Epidermal melanocyte (primary cell): Measurements from ENCODE around the genes ZNF432, ZNF611, ZNF347 and ZNF845.

- RRBS, result 3% methylated on average over 10 of the region's 60 CpGs
These were observed at the start of gene ZNF432 for GRCh38 chr19:52048479-52049545. ZNF432 (minus strand) TSS chr19:52048838.

- RRBS, result no CpG with 5 or more reads among the region's 2 CpGs
These were observed 11.7 kb downstream of the PPP2R1A start for GRCh38 chr19:52201566-52201864.

GRCh38 chr19:52269248-52269492 is 217 bp upstream of the ZNF766 start:
- RRBS, result no CpG with 5 or more reads among the region's 7 CpGs

DNA sequence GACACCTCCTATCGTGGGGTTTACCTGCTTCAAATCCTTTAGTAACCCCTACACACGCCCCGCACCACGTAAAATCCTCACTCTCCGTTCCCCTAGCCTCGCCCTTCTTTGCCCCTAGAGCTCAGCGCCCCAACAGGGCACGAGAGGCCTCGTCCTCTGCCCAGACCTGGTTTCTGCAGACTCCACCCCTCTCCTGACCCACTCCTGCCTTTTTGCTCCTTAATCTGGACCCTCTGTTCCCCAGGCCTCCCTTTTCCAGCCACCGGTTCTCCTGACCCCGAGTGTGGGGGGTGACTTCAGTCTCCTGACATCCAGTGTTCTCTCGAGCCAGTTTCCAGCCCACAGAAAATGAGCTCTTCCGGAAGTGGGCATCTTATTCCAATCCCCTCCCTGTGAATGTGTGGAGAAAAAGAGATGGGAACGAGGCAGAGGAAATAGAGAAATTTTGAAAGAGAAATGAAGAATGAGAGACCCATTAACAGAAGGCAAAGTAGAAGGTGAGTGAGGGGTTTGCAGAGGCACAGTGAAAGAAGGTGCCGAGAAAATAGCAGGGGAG is 552 bp downstream of the ZNF528 start:
- RRBS, result 11% methylated on average over 3 of the region's 15 CpGs

DNA sequence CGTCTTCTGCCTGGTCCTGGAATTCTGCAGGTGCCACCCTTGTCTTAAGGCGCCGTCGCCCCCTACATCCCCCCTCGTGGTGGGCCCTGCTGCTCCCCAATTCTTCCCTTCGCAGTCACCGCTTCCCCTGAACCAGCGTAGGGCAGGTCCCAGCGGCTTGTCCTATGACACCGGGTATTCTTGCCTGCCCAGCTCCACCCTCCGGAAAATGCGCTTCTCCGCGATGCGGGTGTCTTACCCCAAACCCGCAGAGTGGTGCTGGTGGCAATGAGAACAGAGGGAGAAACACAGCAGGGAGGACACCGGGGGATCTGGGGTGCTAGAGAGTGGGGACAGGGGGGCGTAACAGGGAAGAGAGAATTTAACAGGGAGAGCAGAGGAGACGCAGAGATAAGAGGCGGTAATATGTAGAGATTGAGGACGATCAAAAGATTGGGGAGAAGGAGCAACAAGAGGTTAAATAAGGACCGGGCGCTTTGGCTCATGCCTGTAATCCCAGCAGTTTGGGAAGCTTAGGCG is 9.0 kb downstream of the ZNF808 start:
- RRBS, result no CpG with 5 or more reads among the region's 24 CpGs

GRCh38 chr19:52628416-52628673 is 58.3 kb downstream of the ZNF701 start:
- RRBS, result no CpG with 5 or more reads among the region's 9 CpGs

GRCh38 chr19:52715638-52716276 is 19.1 kb downstream of the ZNF611 start:
- RRBS, result no CpG with 5 or more reads among the region's 8 CpGs

DNA sequence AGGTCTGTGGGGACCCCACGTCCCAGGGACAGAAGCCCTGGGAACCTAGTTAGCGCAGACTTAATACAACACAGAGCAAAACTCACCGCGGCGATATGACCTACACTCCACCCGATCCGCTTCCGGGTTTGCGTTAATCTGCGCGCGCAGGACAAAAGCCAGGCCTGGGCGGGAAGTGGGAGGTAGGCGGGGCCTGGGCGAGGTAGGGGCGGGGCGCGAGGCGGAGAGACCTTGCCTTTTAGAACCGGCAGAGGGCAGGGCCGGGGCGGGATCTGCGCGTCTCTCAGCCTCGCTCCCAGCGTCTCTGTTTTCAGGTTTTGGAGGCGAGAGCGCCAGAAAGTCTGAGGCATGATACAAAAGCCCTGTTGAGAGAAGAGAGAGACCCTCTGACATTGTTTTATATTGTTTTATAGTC is at the start of gene ZNF611:
TSS of gene ZNF611 (minus strand) at position 130 of the 415 bp plus-strand sequence.
- RRBS, result no CpG with 5 or more reads among the region's 28 CpGs

DNA sequence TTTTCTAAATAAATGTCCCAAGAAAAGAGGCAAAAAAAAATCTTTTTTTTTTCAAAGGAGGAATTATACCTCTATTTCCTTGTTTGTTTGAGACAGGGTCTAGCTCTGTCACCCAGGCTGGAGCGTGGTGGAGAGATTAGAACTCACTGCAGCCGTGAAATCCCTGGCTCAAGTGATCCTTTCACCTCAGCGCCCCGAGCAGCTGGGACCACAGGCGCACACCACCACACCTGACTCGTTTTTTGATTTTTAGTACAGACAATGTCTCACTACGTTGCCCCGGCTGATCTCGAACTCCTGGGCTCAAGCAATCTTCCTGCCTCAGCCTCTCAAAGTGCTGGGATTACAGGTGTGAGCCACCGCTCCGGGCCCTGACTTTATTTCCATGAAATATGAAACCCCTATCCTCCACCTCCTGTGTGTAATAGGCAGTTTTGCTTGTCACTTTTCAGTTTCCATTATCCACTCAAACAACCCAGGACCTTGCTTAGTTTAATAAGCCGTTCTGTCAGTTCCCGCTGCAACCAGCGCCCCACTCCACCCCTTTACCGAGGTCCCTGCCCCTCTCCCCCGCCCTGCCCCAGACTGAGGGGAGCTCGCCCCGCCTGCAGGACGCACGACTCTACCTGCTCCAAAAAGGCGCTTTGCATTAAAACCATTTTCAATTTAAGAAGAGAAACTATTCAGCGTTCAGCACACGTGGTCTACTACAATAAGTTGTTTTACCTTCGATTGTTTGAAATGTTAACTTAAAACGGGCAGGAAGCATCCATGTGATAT is 16.9 kb downstream of the ZNF816 start:
- RRBS, result no CpG with 5 or more reads among the region's 25 CpGs

GRCh38 chr19:52997604-52998195 is 16.0 kb upstream of the ERVV-1 start:
- RRBS, result no CpG with 5 or more reads among the region's 24 CpGs

GRCh38 chr19:53044887-53045105 is 256 bp downstream of the ERVV-2 start:
- RRBS, result no CpG with 5 or more reads among the region's 3 CpGs

DNA sequence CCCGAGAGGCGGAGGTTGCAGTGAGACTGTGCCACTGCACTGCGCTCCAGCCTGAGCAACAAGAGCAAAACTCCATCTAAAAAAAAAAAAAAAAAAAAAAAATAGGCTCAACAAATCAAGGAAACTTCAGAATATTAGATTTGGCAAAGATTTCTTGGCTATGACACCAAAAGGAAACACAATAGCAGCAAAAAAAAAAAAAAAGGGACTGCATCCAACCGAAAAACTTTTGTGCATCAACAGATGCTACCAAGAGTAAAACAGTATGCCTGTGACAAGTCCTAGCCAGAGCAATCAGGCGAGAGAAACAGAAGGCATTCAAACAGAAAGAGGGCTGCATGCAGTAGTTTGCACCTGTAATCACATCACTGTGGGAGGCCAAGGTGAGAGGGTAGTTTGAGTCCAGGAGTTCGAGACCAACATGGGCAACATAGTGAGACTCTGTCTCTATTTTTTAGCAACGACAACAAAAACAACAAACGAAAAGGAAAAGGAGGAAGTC is 23.7 kb downstream of the ZNF160 start:
- RRBS, result no CpG with 5 or more reads among the region's 8 CpGs

DNA sequence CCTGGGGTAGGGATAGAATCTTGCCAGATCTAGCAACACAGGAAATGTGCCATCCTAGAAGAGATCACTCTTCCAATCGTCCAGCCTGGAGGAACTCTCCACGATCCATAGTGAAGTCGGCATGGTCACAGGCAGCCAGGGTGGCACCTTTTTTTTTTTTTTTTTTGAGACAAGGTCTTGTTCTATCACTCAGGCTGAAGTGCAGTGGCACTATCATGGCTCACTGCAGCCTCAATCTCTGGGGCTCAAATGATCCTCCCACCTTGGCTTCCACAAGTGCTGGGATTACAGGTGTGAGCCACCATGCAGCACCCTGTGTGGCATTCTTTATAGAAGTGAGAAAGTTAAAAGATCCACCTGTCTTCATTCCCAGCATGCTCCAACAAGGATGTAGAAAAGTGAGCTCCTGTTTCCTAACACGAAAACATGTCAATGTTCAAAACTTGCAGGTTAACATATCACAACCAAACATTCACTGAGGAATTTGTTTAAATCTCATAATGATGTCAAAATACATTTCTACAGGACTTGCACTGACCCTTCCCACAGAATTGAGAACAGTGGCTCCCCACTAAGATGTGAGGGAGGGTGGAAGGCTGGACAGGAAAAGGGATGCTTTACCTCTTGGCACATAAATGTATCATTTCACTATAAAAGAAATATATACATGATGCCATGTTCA is 18.3 kb downstream of the ZNF160 start:
- RRBS, result no CpG with 5 or more reads among the region's 4 CpGs

DNA sequence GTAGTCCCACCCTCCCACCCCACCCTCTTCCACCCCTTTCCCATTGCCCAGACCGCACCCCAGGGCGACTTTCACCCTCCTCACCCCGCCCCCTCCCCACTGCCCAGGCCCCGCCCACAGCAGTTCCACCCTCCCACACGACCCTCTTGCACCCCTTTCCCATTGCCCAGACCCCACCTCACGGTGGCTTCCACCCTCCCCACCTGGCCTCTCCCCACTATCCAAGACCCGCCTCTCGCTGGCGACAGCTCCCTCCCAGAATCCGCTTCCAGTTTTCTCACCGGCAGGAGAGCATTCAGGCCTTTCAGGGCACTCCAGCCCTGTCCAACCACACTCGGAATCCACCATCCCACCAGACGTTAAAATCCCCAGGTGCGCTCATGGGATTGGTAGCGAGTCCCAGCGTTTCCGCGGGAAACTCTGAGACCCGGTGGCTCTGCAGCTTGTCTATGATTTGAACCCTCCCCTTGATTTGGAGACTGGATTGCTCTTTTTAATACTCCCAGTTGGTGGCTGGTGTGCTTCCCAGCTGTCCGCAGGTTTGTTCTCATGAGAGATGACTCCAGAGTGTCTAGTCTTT is 8.1 kb downstream of the ZNF160 start:
- RRBS, result no CpG with 5 or more reads among the region's 20 CpGs

DNA sequence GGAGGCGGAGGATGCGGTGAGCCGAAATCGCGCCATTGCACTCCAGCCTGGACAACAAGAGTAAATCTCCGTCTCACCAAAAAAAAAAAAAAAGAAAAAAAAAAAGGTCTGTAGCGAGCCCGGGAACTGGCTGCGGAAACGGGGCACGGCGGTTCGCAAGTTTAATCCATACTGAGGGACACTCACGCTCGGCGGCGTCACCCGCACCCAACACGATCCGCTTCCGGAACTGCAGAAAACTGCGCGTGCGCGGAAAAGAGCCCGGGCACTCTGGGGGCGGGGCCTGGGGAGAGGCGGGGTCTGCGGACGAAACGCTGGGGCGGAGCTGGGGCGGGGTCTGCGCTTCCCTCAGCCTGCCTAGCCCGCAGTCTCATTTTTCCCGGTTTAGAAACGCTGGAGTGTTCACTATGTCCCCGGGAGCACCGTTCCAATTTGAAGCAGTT is at the start of gene ZNF347:
TSS of gene ZNF347 (minus strand) at position 231 of the 443 bp plus-strand sequence.
- RRBS, result 2% methylated on average over 23 of the region's 39 CpGs

DNA sequence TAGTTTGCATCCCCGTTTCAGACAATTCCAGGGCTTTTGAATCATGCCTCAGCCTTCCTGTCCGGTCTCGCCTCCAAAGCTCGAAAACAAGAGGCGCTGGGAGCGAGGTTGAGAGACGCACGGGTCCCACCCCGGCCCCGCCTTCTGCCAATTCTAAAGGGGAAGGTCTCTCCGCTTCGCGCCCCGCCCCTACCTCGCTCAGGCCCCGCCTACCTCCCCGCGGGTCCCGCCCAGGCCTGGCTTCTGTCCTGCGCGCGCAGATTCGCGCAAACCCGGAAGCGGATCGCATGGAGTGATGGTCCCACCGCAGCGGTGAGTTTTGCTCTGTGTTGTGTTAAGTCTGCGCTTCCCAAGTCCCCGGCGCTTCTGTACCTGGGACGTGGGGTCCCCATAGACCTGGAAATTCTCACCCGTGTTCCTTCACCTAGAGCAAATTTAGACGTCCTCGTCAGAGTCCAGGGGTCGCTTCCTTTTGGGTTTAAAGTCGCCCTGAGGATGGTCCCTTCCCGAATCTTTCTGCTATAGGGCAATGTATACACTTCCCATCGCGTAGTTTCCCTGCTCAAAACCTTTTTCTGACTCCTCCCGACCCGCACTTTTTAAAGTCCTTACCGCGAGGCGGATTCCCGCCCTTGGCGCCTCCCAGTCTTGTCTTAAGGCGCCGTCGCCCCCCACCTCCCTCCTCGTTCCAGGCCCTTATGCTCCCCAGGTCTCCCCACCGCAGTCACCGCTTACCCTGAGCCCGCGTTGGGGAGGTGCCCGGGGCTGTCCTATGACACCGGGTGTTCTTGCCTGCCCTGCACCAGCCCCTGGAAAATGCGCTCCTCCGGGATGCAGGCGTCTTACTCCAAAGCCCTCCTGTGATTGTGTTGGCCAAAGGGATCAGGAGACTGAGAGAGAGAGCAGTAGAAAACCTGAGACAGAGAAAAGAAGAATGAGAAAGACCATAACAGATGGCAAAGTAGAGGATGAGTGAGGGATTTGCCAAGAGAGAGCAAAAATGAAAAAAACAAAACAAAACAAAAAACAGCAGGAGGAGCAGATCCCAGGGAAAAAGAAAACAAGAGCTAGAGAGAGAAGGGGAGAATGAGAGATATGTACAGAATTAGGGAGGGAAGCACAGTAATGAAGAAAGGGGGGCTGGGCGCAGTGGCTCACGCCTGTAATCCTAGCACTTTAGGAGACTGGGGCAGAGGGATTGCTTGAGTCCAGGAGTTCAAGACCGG is at the start of gene ZNF845:
TSS of gene ZNF845 (plus strand) at position 269 of the 1,226 bp plus-strand sequence.
- RRBS, result 3% methylated on average over 5 of the region's 64 CpGs

DNA sequence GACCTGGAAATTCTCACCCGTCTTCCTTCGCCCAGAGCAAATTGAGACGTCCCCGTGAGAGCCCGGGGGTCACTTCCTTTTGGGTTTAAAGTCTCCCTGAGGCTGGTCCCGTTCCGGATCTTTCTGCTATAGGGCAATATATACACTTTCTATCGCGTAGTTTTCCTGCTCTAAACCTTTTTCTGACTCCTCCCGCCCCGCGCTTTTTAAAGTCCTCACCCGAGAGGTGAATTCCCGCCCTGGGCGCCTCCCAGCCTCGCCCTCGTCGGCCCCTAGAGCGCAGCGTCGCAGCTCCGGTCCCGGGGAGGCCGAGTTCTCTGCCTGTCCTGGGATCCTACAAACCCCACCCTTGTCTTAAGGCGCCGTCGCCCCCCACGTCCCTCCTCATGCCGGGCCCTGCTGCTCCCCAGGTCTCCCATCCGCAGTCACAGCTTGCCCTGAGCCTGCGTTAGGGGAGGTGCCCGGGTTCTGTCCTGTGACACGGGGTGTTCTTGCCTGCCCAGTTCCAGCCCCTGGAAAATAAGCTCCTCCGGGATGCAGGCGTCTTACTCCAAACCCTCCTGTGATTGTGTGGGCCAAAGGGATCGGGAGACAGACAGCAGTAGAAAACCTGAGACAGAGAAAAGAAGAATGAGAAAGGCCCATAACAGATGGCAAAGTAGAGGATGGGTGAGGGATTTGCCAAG is 479 bp downstream of the ZNF525 start:
- RRBS, result 3% methylated on average over 4 of the region's 36 CpGs

- RRBS, result 10% methylated on average over 3 of the region's 37 CpGs
These were observed 480 bp downstream of the ZNF765 start for GRCh38 chr19:53395255-53396003.

DNA sequence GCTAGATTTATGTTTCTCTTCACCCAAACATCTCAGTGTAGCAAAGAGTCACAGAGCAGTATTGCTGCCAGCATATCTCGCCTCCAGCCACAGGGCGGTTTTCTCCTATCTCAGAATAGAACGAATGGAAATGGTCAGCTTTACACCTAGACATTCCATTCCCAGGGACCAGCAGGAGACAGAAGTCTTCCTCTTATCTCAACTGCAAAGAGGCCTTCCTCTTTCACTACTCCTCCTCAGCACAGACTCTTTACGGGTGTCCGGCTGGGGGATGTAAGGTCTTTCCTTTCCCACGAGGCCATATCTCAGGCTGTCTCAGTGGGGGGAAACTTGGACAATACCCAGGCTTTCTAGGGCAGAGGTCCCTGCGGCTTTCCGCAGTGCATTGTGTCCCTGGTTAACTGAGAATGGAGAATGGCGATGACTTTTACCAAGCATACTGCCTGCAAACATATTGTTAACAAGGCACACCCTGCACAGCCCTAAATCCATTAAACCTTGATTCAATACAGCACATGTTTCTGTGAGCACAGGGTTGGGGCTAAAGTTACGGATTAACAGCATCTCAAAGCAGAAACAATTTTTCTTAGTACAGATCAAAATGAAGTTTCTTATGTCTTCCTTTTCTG is 1.2 kb downstream of the ZNF813 start:
- RRBS, result no CpG with 5 or more reads among the region's 10 CpGs

DNA sequence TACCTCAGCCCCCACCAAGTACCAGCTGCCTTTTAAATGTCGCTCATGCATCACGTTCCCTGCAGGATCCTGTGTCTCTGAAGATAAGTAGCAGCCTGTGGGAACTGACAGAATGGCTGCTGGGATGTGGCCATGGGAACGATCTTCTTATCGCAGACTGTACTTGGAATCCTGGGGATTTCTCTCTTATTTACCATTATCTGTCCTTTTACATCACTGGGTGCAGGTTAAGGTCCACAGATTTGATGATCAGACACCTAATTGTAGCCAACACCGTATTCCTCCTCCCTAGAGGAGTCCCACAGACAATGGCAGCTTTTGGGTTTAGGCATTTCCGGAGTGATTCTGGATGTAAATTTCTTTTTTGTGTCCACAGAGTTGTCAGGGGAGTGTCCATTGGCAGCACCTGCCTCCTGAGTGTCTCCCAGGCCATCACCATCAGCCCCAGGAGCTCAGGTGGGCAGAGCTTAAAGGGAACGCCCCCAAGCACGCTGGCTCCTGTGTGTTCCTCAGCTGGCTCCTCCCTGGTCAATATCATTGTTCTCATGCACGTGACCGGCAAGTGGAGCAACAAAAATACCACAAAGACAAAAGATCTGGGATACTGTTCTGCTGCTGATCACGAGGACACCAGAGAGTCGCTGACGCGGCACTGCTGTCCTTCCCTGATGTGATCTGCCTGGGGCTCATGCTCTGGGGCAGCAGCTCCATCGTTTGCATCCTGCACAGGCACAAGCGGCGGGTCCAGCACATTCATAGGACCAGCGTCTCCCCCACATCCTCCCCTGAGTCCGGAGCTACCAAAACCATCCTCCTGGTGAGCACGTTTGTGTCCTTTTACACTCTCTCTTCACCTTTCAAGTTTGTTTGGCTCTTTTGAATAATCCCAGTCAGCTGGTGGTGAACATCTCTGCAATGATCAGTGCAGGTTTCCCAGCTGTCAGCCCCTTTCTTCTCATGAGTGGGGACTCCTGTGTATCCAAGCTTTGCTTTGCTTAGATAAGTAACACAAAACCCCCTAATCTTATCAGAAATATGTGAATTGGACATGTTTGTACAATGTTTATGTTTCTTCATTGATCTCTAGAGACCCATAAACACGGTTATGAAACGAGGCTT is 34.3 kb upstream of the ZNF331 start:
- RRBS, result no CpG with 5 or more reads among the region's 22 CpGs